A549 (cell line): ENCODE measurements around a stretch of chr15.

DNA sequence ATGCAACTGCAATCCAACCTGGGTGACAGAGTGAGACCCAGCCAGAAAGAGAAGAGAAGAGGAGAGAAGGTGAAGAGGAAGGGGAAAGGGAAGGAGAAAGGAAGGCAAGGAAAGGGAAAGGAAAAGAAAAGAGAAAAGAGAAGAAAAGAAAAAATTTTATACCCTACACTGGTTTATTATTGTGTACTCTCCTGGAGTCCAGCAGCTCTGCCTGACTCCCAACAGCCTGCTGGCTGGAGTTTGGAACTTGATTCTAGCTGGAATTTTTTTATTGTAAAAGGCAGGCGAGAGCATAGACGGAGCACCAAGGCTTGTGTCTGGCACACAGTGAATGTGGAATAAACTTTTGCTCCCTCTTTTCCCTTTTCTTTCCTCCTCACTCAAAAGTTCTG lies 9.8 kb downstream of the THSD4 start:
- PRO-cap, result no peak
CAGE:
- cytosol, long polyA plus RNA, result no peak
- long polyA plus RNA, result no peak
- nucleus, long polyA plus RNA, result no peak

- PRO-cap, result no peak
CAGE:
- cytosol, long polyA plus RNA, result no peak
- long polyA plus RNA, result no peak
- nucleus, long polyA plus RNA, result no peak
Observed at GRCh38 chr15:71136374-71136890, 21.2 kb downstream of the THSD4 start.

DNA sequence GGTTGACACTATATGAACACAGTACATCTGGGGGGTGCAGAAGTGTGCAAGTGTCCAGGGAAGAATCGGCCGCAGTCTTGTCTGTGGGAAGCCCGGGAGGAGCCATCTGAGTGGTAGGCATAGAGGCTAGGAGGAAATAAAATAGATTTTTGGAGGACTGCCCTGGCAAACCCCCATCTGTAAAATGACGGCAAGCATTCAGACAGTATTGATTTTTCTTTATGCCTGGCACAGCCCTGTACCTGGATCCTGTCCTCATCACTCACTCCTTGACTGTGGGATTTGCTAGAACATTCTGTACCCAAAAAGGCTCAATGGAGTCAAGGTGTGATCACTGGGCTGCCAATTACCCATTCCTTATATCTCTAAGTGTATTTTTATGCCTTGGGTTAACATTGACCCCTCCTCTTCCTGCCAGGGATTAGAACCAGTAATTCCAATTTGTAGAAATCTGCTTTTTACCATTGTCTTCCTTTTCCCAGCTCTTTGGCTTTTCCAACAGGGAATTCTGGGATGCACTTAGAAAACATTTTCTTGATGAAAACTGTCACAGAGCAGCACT lies 31.4 kb downstream of the THSD4 start:
- PRO-cap, result no peak
CAGE:
- cytosol, long polyA plus RNA, result no peak
- long polyA plus RNA, result no peak
- nucleus, long polyA plus RNA, result no peak

DNA sequence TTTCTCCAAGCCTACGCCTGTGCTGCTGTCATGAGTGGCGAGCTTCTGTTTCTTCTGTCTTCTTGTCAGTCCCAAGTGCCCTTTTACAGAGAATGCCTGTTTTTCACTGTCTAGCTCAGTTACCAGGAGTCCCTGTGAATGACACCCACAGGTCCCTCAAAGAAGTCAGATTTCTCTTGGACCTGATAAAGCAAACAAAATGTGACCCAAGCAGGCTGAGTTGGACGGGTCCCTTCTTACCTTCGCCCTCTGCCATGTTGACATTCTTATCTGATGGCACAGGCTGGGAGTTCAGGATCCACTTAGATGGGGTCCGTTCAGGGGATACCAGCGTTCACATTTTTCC lies 178.9 kb downstream of the THSD4 start:
- PRO-cap, result no peak
CAGE:
- cytosol, long polyA plus RNA, result no peak
- long polyA plus RNA, result no peak
- nucleus, long polyA plus RNA, result no peak

GRCh38 chr15:71314754-71315335 lies 199.6 kb downstream of the THSD4 start:
- PRO-cap, result no peak
CAGE:
- cytosol, long polyA plus RNA, result no peak
- long polyA plus RNA, result no peak
- nucleus, long polyA plus RNA, result no peak

- PRO-cap, result no peak
CAGE:
- cytosol, long polyA plus RNA, result no peak
- long polyA plus RNA, result no peak
- nucleus, long polyA plus RNA, result no peak
Observed at GRCh38 chr15:71328351-71328864, 213.1 kb downstream of the THSD4 start.

DNA sequence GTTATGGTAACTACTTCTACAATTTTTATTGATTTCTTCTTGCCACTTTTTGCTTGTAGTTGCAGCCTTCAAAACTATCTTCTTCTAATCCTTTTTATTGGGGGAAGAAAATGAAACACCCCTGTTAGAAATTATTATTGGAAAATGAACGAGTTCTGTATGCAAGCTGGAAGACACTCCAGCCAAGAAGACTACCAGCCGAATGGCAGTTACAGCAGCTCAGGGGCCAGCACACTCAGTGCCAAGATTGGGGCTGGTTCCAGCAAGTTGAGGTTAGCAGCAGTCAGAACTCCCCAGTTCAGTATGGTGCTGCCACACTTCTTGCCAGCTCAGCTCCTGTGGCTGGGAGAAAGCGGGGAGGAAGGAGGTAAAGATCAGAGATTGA lies 280.3 kb upstream of the NR2E3 start:
- PRO-cap, result no peak
CAGE:
- cytosol, long polyA plus RNA, result no peak
- long polyA plus RNA, result no peak
- nucleus, long polyA plus RNA, result no peak

DNA sequence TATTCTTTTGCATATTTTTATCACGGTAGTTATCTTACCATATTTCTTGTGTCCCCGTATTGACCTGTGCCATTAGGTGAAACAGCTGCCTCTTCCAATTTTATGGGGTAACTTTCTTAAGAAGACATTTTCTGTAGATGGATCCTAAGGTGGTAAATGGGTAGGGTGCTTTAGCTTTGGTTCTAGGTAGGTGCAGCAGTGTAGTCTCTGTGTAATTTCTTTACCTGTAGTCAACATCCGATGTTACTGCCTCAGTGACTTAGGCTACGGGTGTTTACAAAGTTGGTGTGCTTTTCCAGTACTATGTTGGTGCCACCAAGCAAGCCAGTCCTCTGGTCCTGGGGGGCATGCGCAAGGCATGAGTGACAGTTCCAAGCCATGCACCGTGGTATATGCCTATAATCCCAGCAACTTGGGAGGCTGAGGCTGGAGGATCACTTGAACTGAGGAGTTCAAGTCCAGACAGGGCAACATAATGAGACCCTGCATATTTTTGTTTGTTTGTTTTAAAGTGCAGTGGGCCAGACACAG lies 115.6 kb downstream of the NR2E3 start:
- PRO-cap, result no peak
CAGE:
- cytosol, long polyA plus RNA, result no peak
- long polyA plus RNA, result no peak
- nucleus, long polyA plus RNA, result no peak

DNA sequence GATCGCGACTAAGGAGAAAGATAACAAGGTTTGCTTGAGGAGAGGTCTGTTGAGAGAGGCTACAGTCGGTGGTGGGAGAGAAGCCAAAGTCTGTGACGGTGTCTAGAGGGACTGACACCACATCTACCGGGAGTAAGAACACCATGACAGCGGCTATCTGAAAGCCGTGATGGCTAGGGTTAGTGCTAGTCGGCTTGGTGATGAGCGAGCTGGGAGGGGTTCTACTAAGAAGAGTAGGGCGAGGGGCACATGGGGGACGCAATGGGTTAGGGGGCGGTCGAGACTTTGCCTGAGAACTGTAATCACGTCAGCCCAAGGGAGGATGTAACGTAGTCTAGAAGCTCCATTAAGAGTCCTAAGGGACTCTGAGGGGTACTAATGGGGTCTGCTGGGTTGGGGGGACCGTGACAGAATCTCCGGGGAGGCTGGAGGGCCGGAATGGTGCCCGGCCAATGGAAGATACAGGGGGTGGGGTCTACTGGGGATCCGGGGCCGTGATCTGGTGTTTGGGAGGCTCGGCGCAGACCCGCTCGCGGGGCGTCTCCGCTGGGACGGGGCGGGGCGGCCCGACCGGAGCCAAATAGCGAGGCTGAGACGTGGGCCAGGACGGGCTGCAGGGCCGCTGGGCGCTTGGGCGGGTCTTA lies 793 bp downstream of the MYO9A start:
- PRO-cap, result unidirectional peak, plus-strand start at position 607 of the sequence
CAGE:
- cytosol, long polyA plus RNA, result no peak
- long polyA plus RNA, result no peak
- nucleus, long polyA plus RNA, result no peak

DNA sequence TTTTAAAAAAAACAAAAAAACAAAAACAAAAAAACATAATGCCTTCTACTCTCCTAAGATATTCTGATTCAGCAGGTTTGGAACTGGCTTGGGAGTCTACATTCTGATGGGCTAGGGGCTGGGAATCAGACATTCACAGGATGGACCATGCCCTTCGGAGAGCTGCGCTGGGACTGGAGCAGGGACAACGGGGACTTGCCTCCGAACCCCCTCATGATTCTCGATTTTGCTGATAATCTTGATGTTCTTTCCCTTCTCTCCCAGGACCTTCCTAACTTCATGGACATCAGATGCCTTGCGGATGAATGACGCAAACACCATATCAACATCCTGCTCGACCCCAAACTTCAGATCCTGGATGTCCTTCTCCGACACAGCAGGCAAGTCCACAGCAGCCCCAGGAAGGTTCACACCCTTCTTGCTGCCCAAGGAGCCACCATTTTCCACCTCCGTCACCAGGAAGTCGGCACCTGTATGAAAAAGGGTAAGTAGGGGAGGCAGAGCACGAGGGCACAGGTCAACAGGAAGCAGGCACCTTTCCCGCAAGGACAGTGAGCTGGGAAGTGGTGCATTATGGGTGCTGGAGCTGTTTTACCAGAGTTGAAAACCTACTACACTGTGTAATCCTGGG lies 10.9 kb upstream of the GRAMD2A start:
- PRO-cap, result no peak
CAGE:
- cytosol, long polyA plus RNA, result no peak
- long polyA plus RNA, result no peak
- nucleus, long polyA plus RNA, result no peak

DNA sequence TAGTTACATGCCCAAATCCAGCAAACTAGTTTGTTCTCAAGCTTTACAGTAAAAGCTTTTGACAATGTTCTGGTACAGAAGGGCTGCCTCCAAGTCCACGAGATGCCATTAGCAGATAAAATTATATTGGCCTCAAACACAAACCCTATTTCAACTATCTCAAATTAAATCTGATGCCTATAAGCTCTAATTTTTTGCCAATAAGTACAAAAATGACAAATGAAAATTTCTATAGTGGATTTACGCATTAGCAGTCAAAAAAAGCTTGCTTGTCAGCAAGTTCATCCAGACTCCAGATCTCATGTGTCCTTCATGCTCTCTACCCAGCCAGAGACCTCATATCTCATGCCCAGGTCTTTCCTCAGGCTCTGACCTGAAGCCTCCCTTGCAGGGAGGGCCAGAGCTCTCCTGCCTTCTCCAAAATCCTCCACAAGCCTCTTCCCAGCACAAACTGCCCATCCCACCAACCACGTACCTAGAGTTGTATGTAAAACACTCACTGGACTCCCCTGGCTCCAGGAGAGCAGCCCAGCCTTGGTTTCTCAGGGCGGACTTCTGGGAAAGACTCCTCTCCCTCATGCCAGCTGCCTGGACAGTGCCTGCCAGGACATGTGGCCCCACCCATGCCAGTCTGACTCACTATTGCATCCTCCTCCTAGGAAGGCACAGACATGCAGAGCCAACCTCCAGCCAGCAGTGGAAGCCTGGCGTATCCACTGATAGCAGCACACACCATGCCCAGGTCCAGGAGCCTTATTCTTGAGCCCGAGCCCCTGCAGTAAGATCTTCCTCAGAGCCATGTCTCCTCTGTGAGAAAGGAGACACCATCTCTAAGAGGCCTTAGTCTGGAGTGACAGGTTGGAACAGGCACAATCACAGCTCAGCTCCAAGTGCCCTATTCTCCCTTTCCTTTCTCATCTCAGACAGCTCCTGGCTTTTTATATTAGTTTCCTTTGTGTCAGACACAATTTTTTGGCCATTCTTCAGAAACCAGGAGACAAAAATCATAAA lies 8.7 kb downstream of the PKM start:
- PRO-cap, result no peak
CAGE:
- cytosol, long polyA plus RNA, result no peak
- long polyA plus RNA, result no peak
- nucleus, long polyA plus RNA, result no peak

DNA sequence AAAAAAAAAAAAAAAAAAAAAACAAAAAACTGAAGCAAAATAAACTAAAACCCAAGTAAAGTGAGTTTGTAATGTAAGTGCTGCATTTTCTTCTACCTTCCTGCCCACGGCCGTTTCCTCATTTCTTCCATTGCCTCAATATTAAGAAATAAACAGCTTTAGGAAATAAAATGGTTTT lies 3.3 kb downstream of the PKM start:
- PRO-cap, result no peak
CAGE:
- cytosol, long polyA plus RNA, result no peak
- long polyA plus RNA, result no peak
- nucleus, long polyA plus RNA, result no peak

- PRO-cap, result no peak
CAGE:
- cytosol, long polyA plus RNA, result no peak
- long polyA plus RNA, result no peak
- nucleus, long polyA plus RNA, result no peak
Observed at GRCh38 chr15:72368861-72369339, 6.9 kb downstream of the HEXA start.

DNA sequence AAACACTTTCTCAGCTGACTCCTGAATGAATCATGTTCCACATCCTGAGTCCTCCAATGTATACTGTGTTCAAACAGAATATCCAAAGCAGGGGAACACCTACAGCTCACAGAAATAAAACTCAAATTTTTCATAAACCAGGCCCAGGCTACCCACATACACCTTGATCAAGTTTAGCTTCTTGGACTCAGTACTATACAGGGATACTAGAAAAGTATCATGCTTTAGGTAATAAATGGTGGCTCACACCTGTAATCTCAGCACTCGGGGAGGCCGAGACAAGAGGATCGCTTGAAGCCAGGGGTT lies 5.7 kb downstream of the HEXA start:
- PRO-cap, result no peak
CAGE:
- cytosol, long polyA plus RNA, result no peak
- long polyA plus RNA, result no peak
- nucleus, long polyA plus RNA, result no peak

GRCh38 chr15:72526526-72526962 lies 52.4 kb downstream of the ARIH1 start:
- PRO-cap, result no peak
CAGE:
- cytosol, long polyA plus RNA, result no peak
- long polyA plus RNA, result no peak
- nucleus, long polyA plus RNA, result no peak

- PRO-cap, result no peak
CAGE:
- cytosol, long polyA plus RNA, result no peak
- long polyA plus RNA, result no peak
- nucleus, long polyA plus RNA, result no peak
Observed at GRCh38 chr15:72564566-72564983, 89.9 kb upstream of the GOLGA6B start.

- PRO-cap, result no peak
CAGE:
- cytosol, long polyA plus RNA, result no peak
- long polyA plus RNA, result no peak
- nucleus, long polyA plus RNA, result no peak
Observed at GRCh38 chr15:72575666-72576250, 78.7 kb upstream of the GOLGA6B start.

- PRO-cap, result no peak
CAGE:
- cytosol, long polyA plus RNA, result no peak
- long polyA plus RNA, result no peak
- nucleus, long polyA plus RNA, result no peak
Observed at GRCh38 chr15:72585236-72585770, 69.2 kb upstream of the GOLGA6B start.

- PRO-cap, result no peak
CAGE:
- cytosol, long polyA plus RNA, result no peak
- long polyA plus RNA, result no peak
- nucleus, long polyA plus RNA, result no peak
Observed at GRCh38 chr15:72779675-72780304, 3.8 kb downstream of the ADPGK start.

DNA sequence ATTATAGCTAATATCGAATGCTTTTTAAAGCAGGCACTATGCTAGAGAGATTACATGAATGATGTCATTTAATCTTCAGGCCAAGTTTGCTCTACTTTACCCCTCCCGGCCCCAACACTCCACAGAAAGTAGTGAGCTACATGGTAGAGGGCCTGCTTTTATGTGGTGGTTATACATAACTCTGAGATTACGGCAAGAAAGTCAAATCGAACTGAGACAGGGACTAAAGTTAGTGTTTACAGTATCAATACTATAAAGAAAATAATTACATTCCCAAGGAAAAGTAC lies 1.1 kb downstream of the ADPGK start:
- PRO-cap, result no peak
CAGE:
- cytosol, long polyA plus RNA, result no peak
- long polyA plus RNA, result no peak
- nucleus, long polyA plus RNA, result no peak